ENCODE measurements around a stretch of chr6.

- PRO-cap, result no peak
- CAGE, long polyA plus RNA, result no peak
These were observed 70.7 kb upstream of the NHSL1 start for GRCh38 chr6:138569861-138570536.

GRCh38 chr6:138571587-138573010 lies 72.8 kb upstream of the NHSL1 start:
- PRO-cap, result no peak
- CAGE, long polyA plus RNA, result no peak

DNA sequence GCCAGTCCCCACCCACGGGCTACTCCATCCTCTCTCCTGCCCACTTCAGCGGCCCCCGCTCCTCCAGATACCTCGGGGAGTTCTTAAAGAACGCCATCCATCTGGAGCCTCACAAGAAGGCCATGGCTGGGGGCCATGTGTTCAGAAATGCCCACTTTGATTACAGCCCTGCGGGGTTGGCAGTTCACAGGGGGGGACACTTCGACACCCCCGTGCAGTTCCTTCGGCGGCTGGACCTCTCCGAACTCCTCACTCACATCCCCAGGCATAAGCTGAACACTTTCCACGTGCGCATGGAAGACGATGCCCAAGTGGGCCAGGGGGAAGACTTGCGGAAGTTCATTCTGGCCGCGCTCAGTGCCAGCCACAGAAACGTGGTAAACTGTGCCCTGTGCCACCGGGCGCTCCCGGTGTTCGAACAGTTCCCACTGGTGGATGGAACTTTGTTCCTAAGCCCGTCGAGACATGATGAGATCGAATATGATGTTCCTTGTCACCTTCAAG lies 32.0 kb downstream of the HECA start:
- PRO-cap, result no peak
- CAGE, long polyA plus RNA, result no peak

- PRO-cap, result no peak
- CAGE, long polyA plus RNA, result no peak
These were observed 72.5 kb downstream of the TXLNB start for GRCh38 chr6:139219270-139219788.

DNA sequence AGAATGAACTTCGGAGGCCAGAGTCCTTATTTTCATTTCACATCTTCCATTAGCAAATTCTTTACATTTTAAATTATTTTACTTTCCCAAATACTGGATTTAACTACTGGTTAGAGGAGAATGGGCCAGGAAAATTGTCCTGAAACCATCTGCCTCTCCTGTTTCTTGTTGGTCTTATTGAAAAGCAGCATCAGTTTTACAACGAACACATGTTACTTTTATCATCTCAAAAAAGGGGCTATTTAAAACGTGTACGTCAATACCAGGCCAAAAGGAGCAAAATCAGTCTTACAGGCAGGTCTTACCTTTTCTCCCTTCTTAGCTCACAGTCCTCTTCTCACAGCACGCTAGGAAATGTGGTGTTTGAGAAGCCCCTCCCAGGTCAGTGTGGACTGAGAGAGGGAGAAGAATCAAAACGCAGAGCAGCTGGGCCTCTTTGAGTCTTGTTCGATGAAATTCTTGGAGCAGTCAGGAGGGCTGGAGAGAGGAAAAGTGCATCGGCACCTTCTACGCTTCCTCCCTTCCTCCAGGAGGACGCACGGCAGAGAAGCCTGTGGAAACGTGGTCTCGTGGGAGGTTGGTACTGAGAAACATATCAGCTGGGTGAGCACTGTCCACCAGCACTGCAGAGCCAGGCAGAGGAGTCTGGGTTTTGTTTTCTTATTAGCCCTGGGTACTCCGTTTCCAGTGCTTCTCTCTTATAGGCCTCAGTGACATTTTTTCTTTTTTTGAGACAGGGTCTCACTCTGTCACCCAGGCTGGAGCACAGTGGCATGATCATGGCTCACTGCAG lies 52.8 kb downstream of the TXLNB start:
- PRO-cap, result no peak
- CAGE, long polyA plus RNA, result no peak

- PRO-cap, result no peak
- CAGE, long polyA plus RNA, result no peak
These were observed 2.5 kb downstream of the TXLNB start for GRCh38 chr6:139289104-139289818.

- PRO-cap, result no peak
- CAGE, long polyA plus RNA, result no peak
These were observed 36.7 kb downstream of the CITED2 start for GRCh38 chr6:139337770-139338170.

- PRO-cap, result no peak
- CAGE, long polyA plus RNA, result no peak
These were observed 98.8 kb upstream of the CITED2 start for GRCh38 chr6:139473131-139473766.

GRCh38 chr6:139474839-139475047 lies 100.3 kb upstream of the CITED2 start:
- PRO-cap, result no peak
- CAGE, long polyA plus RNA, result no peak

DNA sequence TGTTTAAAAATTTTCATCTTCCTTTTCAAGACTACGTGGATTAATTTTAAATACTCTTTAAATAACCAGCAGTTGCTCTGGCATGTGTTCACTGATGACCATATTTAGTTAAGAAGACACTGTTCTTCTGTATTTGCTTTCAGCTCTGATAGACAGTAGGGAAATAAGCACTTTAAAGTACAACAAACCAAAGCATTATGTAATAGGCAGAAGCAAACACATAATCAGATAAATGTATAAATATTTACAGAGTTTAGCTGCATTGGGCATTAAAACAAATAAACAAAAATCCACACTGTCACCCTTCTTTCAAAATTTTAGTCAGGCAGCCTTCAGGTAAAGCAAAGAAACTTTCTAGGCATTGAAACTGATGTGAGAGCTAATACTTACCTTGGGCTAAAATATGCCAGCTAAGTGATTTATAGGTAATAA lies 111.3 kb upstream of the CITED2 start:
- PRO-cap, result no peak
- CAGE, long polyA plus RNA, result no peak

DNA sequence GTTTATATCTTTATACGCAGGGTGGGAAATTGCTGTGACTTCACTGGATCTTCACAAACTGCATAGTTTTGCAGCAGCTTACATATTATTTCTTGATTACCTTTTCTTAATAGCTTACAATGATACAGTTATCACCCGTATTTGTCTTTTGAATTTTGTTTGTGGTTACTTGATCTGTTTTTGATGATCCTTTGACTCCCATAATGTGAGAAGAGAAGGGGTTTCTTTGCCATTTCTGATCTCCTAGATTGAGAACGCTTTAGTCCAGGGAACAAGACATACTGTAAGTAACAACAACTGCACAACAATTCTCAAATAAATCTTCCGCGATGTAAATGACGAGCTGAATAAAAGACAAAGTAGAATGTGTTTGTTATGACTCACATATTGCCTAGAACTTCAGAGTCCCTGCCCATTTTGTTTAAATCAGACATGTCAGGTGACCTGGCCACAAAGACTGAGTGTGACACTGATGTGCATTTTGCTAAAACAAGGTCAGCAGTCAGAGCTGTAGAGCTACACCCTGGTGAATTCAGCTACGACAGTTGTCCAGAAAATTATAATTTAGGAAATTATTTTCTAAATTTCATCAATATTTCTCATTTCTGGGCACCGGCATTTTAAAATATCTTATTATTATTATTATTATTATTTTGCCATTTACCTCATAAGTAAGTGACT lies 156.6 kb upstream of the CITED2 start:
- PRO-cap, result no peak
- CAGE, long polyA plus RNA, result no peak

GRCh38 chr6:140049960-140050888 lies 675.8 kb upstream of the CITED2 start:
- PRO-cap, result no peak
- CAGE, long polyA plus RNA, result no peak

DNA sequence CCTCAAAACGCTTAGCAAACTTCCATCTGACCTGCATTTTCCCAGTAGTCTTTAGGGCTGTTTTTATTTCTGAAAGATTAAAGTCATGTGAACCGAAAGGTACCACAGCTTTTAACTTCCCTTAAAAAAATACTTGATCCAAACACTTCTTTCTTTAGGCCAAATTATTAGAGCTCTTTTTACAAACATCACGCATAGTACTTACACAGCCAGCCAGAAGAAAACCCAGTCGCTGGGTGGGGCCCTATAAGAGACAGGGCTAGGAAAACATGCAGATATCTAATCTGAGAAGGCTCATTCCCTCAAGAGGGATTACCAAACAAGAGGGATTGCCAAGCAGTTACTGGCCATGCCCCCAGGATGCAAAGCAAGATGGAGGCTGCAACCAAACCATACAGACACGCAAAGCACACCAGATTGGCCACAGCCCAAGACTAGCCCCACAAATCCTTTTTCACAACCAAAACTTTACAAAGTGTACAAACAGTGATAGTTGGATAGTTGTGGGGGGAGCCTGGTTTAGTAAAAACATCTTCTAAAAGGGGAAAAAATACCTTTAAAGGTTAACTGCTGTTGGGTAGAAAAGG lies 1235.4 kb upstream of the GJE1 start:
- PRO-cap, result no peak
- CAGE, long polyA plus RNA, result no peak

DNA sequence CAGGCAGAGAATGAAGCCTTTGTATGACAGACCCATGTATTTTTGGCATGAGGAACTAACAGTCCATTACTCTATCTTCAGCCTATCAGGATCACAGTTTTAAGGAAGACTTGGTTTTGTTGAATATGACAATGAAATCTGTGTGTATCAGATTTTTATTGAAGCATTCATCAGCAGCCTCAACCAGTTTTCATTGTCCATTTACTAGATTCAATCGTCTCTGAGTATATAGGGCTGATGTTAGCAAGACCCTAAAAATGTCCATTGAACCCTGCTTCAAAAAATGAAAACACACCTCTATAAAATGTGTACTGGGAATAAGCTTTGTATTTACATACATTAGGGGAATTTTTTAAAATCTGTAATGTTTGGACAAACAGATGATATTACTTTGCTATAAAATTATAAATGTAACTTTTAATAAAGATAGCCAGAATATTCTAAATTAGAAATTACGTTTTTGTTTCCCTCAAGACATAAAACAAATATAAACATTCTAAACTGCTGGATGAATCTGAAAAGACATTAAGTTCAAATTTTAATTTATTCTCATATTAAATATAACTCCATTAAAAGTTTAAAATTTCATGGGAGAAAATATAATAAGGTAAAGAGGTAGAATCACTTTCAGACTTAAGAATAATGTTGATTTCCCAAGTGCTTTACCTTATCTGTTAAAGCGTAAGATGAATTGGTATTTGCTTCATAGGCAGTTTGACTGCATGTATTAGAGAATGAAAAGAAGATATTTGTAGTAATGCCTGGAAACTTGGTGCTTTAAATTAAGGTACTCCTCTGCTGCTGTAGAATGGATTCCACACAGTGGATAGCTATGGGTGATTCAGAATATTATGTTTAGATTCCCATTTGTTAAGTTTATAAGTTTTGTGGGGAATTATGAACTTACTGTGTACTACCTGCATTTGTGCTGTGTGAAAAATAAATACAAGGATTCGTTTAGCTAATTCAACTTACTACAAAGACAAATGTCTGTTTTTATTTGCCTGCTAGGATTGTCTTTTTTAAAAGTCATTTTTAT lies 71.9 kb downstream of the VTA1 start:
- PRO-cap, result no peak
- CAGE, long polyA plus RNA, result no peak

- PRO-cap, result no peak
- CAGE, long polyA plus RNA, result no peak
These were observed 7.1 kb upstream of the ADGRG6 start for GRCh38 chr6:142294709-142295053.

GRCh38 chr6:142300609-142301341 lies 1.0 kb upstream of the ADGRG6 start:
- PRO-cap, result no peak
- CAGE, long polyA plus RNA, result no peak

DNA sequence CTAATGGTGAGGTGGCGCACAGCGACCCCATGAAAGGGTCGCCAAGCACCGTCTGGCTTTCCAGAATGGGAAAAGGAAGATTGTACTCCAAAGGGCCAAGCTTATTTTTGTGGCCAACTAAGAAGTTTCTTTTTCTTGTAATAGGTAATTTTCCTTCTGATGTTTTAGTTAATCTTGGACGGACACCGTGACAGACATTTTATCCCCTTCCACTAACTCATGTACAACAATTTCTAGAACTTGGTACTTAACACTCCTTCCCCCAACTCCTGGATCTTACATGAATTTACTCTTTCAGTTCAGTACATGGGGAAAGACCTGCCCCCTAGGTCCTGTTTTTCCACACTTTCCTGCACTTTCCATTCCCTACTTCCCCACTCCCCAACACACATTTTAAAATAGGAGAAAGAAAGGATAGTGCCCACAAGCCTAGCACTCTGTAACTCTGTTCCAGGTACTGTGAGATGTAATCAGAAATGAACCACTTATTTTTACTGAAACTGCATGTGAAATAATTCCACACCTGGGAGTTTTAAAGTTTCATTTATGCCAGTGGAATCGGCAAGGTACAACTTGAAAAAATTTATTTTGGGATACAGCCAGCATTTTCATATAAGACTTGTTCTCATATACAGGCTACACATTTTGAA lies 1.3 kb downstream of the ADGRG6 start:
- PRO-cap, result no peak
- CAGE, long polyA plus RNA, result no peak

GRCh38 chr6:142570155-142570797 lies 268.5 kb downstream of the ADGRG6 start:
- PRO-cap, result no peak
- CAGE, long polyA plus RNA, result no peak

DNA sequence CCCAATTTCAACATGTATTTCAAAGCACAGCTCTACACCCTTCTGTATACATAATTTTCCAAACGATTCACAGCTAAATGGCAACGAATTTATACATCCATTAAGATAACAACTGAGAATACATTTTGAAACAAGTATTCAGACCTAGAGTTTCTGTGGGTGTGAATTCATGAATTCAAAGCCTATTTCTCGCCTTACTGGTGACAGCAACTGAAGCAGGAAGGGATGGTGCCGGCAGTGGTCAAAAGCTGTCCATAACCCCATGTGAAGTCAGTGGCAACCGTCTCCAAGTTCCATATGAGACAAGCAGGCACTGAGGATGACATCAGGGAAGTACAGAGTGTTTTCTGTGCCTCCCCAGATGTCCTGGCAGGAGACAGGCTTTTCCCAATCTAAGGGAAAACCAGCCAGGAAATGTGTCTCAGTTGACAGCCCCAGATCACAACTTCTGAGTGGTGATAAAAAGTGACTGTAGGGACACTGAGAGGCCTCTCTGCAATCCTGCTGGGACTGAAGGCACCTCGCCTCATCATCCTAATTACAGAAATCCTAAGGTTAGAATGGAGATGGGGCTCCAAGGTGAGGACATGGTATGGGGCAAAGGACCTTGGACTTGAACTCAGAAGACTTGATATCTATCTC lies 66.6 kb downstream of the HIVEP2 start:
- PRO-cap, result no peak
- CAGE, long polyA plus RNA, result no peak

- PRO-cap, result no peak
- CAGE, long polyA plus RNA, result no peak
These were observed 37.6 kb downstream of the HIVEP2 start for GRCh38 chr6:142907223-142907863.